Measurements from ENCODE around the genes SYNPR and MAGI1.

DNA sequence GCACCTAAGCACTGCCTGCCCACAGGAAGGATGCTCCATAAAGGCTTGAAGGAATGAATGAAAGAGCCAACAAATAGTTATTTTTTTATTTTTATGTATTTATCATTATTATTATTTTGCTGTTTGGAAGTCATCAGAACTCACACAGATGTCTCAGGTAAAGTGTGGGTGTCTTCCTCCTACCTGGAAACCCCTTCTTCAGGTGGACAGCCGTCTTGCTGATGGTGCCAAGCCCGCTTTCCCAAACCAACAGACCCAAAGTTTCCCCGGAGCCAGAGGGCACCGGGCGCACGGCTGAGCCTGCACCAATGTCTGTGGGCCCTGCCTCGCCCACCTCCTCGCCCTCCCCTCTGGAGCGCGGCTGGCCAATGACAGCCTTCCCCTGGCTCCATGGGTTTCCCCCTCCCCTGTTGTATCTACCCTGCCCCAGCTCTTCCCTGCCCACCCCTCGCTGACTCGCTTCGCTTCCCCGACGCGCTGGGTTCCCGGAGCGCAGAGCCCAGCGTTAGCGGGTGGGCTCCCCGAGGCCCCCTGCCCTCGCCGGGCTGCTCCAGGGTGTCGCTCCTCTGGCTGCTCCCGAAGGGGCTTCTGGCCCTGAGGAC lies at the start of gene SYNPR:
Gene SYNPR, plus strand, starts transcription at position 444 of the 602 bp plus-strand sequence.
- PRO-cap: no peak
- RAMPAGE, long total RNA, 2 experiments: no peak in any of the 2 experiments

- PRO-cap: no peak
- RAMPAGE, long total RNA, 2 experiments: start-site peak on the plus strand in 1 of 2 experiments, at chr3:63864110-63864181 at its widest, 13 reads per replicate
These were observed 686 bp downstream of the ATXN7 start for GRCh38 chr3:63864056-63865049.

DNA sequence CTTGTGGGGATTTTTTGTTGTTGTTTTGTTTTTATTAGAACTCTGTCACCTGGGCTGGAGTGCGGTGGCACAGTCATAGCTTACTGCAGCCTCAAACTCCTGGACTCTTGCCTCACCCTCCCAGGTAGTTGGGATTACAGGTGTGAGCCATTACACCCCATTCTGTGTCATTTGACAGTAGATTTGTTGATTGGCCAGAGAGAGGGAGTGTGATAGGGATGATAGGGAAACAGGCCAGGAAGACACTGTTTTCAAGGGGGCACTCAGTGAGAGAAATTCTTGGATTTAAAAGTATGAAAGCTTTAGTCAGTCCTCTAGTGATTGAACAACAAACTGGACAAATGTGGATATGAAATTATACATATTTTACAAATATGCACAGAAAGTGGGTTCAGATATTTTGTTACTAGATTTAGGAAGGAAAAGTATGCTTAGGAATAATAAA lies 56.3 kb downstream of the PSMD6 start:
- PRO-cap: no peak
- RAMPAGE, long total RNA, 2 experiments: no peak in any of the 2 experiments

DNA sequence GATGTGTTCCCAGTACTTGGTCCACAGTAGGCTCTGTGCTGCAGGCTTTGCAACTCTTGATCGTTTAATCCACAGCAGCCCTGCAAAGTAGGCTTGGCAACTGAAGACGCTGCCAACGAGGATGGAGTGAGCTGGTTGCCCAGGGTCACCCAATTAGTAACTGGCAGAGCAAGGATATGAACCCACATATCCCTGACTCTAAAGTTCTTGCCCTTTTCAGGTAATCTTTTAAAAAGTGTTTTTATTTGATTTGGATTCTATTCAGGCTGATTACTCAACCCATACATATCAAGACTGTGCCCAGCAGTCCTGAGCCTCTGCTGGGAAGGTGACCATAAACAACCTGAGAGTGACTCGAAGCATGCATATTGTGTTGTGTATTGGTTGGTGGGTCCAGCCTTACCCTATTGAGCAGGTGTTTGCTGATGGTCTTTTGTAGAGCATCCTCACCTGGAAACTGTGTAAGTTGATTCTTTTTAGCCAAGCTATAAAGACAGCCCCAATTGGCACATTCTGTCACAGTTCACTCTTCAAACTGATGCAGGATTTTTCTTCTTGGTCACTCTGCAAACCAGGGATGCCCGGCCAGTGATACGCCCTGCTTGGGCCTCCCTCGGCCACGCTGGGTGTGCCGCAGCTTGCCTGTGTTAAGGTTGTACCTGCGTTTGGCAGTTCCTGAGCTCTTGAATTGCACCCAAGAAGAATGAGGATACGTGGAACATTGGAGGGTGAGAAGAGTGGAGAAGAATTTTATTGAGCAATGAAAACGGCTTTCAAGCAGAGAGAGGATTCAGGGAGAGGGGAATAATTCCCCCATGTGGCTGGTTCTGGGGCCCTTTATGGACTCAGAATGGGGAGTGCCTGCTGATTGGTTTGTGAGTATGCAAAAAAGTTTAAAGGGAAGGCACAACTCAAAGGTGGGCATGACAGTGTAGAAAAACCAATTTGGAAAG lies 50.0 kb downstream of the PSMD6 start:
- PRO-cap: unidirectional peak, plus-strand start at position 312 of the sequence
- RAMPAGE, long total RNA, 2 experiments: start-site peak on the plus strand in 1 of 2 experiments, centred at position 526 of the sequence, 9 reads per replicate

- PRO-cap: no peak
- RAMPAGE, long total RNA, 2 experiments: no peak in any of the 2 experiments
These were observed 51.0 kb downstream of the PRICKLE2 start for GRCh38 chr3:64174266-64174658.

GRCh38 chr3:64238938-64239626 lies 13.8 kb upstream of the PRICKLE2 start:
- PRO-cap: no peak
- RAMPAGE, long total RNA, 2 experiments: no peak in any of the 2 experiments

DNA sequence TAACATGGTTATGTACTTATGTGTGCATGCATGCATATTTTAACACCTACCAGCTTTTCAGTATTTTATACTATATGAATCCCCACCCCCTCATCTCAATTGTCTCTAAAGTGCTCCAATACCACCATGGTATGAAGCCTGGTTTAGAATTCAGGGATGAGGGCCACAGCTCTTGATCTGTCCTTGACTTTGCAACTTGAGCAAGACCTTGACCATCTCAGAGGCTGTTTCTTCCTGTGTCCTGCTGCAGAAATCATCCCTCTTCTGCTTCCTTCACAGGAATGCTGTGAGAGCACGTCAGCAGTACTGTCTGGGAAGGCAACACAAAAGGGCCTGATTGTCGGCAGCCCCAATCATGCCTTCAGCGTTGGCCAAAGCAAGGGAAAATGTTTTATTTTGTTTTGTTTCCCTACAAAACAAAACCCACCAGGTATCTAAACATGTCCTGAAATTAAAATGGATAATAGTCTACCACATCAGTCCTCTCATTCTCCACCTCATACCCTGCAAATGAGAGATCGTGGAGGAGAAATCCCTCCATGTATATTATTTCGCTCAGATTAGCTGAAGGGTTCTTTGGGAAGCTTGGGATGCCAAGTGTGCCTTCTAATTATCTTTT lies 16.3 kb upstream of the PRICKLE2 start:
- PRO-cap: no peak
- RAMPAGE, long total RNA, 2 experiments: start-site peak on the minus strand in 1 of 2 experiments, centred at position 411 of the sequence, 5 reads per replicate

DNA sequence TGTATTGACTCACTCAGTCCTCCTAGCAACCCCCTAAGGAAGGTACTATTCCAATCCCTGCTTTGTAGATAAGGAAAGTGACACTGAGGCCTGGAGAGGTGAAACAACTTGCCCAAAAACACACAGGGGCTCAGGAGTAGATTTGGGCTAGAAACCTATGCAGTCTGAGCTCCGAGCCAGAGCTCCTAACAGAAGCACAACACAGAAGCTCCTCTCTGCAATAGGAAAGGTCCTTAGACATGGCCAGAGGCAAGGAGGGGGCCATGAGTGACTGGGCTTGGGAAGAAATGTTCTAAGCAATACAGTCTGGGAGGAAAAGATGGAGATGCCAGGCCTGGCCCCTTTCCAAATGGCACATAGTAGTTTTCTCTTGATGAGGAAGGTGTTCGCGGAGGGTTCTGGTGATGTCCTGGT lies 188.4 kb upstream of the PRICKLE2 start:
- PRO-cap: no peak
- RAMPAGE, long total RNA, 2 experiments: no peak in any of the 2 experiments

DNA sequence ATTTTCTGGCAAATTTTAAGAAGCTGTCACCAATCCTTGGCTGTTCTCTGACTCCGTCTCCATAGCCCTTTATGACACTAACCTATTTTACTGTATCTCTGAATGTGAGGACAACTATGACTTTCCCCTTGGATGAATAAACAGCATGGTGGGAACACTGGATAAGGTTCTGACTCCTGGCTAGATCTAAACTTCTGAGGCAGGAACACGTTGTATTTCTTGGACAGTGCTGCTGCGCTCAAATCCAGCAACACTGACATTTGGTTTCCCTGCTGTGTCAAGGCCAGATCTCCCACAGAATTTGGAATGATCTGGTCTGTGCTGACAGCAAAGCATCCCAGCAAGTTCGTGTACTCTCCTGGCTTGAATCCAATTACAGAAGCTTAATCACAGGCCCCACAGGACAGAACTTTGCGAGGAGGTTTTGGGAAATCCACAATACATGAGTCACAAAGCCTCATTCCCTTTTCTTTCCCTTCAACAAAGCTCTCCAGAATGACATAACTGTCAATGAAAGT lies 92.6 kb downstream of the ADAMTS9 start:
- PRO-cap: no peak
- RAMPAGE, long total RNA, 2 experiments: no peak in any of the 2 experiments

DNA sequence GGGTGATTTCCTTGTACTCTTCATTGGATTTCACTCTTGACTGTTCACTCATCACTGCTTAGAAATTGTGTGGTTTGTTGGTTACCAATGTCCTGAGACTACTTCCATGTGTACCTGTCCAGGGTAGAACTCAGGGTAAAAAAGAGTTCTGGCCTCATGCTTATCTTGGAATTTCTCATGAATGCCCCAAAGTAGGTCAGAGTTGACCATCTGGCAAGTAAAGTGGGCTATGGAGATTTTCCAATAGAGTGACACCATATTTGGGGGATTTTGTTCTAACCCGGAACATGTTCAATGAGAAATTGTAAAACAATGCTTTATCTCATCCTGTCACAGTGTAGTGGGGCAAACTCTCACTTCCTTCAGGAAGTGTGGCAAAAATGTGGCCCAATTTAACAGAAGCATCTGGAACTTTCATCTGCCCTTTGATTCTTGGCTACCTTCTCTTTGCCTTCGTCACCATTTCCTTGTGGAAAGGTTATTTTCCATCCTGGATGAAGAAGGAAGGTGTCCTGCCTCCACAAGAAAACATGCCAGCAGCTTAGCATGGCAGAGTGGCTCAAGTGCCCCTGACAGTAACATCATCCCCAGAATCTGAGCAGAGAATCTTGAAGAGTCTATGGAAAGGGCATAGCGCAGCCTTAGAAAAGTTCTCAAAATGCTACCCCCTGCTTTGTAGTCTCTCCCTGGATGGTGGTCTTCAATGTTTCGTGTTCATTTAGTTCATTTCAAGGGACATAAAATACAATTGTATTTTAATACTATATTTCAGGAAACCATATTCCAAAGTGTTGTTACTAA lies 70.8 kb downstream of the ADAMTS9 start:
- PRO-cap: no peak
- RAMPAGE, long total RNA, 2 experiments: no peak in any of the 2 experiments

DNA sequence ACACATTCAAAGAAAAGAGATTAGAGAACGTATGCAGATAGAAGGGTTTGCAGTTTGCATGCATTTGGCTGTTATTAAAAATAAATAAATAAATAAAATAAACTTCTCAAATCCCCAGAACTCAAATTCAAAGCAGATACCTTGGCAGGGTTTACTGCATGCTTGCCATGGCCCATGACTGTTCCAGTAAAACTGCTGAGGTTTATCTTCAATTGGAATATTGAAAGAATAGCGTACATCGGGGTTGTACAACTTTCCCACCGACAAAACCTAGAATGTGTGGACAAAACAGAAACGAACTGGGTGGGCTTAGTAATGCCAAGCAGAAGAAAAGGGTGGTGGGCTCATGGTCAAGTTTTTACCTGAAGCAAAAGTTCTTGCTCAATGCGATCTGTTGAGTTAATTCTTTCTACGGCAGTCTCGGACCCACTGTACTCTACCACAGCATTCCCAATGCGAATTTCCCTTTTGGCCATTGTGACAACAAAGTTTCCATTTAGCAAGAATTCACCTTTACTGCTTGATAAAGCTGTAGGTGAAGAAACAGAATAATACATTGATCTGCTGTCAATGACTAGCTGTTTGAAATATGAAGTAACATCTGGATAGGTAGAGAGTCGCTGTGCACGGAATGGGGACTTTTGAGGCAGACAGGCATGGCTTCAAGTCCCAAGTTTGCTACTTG lies 65.6 kb downstream of the ADAMTS9 start:
- PRO-cap: no peak
- RAMPAGE, long total RNA, 2 experiments: start-site peak on the minus strand in 1 of 2 experiments, centred at position 495 of the sequence, 9 reads per replicate

DNA sequence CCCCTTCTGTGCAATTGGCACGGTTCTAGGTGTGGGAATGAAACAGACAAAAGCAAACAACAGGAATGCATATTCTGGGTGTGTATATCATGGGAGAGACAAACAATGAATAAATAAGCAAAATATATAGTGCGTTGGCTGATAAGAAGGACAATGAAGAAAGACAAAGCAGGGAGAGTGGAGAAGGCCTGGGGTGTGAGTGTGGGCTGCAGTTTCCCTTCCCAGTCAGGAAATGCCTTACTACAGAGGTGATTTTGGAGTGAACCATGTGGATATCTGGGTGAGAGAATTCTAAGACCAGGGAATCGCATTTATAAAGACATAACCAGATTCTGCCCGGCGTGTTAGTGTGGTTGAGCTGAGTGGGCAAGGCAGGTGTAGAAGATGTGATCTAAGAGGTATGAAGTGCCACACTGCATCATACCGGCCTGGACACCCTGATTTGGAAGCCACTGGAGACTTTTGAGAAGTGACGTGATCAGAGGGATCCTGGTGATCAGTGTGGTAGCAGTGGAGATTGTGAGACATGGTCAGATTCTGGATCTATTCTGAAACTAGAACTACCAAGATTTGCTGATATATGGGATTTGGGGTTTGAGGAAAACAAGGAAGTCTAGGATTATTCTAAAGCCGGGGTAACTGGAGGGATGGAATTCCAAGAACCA lies 125.9 kb upstream of the ADAMTS9 start:
- PRO-cap: no peak
- RAMPAGE, long total RNA, 2 experiments: no peak in any of the 2 experiments

DNA sequence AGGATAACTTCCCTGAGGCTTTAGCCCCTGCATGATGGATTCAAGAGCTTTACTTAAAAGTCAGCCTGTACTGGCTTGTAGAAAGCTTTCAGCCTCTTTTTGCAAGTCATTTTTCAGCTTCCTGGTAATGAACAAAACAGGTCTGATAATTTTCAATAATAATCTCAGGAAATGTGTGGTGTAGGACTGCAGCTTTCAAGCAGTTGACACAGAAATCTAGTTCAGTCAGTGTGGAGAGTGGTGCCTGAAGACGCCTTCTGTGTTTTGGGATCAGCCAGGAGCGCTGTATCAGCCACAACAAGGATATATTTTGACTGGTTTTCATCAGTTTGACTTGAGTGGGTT lies 332.4 kb upstream of the ADAMTS9 start:
- PRO-cap: no peak
- RAMPAGE, long total RNA, 2 experiments: no peak in any of the 2 experiments

- PRO-cap: no peak
- RAMPAGE, long total RNA, 2 experiments: no peak in any of the 2 experiments
These were observed 482.8 kb upstream of the ADAMTS9 start for GRCh38 chr3:65170458-65171177.

DNA sequence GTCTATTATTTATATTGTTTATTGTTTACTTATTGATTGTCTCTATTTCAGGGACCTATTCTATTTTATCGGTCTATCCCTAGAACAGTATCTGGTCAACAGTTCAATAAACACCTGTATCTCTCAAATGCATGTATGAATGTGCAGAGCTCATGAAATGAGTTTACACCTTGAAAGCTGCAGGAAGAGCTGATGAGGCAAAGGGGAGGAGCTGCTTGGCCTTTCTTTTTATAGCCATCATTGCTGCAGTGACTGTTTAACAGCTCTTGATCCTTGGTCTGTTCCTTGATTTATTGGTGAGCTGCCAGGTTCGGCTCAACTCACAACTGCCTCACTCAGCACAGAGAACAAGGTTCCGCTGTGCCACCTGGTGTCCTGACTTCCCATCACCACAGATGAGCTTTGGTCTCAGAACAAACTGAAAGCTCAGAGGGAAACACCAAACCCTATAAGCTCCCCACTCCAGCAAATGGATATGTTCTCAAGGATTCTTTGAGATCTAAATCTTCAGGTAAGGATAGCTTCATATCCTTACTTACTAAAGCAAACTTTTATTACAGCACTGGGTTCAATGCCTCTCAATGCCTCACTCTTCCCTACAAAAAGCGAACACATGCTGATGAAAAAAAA lies 626.1 kb downstream of the MAGI1 start:
- PRO-cap: no peak
- RAMPAGE, long total RNA, 2 experiments: no peak in any of the 2 experiments

GRCh38 chr3:65884166-65884629 lies 154.5 kb downstream of the MAGI1 start:
- PRO-cap: no peak
- RAMPAGE, long total RNA, 2 experiments: no peak in any of the 2 experiments

- PRO-cap: bidirectional peak, plus-strand start at chr3:65954645, minus-strand start at chr3:65954366
- RAMPAGE, long total RNA, 2 experiments: no peak in any of the 2 experiments
These were observed 84.3 kb downstream of the MAGI1 start for GRCh38 chr3:65954265-65954936.

DNA sequence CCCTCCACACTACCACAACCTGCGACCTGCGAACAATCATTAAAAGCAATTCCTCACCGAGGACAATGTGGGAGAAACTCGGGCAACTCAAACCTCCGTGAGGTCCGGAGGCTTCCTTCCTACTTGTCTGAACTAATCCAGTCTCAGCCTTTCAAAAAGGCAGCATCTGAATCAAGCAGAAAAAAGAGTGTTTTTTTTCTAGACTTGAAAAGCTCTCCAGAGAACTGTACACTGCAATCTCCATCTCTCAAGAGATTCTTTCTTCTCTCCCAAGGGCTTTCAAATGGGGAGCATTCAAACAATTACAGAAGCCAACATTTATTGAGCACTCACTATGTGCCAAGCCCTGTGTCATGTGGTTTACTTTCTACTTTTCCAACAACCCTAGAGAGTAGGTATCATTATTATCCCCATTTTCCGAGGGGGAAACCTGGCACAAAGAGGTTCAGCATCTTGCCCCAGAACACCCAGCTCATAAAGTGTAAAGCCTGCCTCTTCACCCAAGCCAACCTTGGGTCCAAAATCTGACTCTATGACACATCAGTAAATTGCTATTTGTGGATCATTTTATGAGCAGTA lies 10.0 kb downstream of the MAGI1 start:
- PRO-cap: no peak
- RAMPAGE, long total RNA, 2 experiments: no peak in any of the 2 experiments

- PRO-cap: no peak
- RAMPAGE, long total RNA, 2 experiments: no peak in any of the 2 experiments
These were observed 2.6 kb downstream of the MAGI1 start for GRCh38 chr3:66035993-66036596.

DNA sequence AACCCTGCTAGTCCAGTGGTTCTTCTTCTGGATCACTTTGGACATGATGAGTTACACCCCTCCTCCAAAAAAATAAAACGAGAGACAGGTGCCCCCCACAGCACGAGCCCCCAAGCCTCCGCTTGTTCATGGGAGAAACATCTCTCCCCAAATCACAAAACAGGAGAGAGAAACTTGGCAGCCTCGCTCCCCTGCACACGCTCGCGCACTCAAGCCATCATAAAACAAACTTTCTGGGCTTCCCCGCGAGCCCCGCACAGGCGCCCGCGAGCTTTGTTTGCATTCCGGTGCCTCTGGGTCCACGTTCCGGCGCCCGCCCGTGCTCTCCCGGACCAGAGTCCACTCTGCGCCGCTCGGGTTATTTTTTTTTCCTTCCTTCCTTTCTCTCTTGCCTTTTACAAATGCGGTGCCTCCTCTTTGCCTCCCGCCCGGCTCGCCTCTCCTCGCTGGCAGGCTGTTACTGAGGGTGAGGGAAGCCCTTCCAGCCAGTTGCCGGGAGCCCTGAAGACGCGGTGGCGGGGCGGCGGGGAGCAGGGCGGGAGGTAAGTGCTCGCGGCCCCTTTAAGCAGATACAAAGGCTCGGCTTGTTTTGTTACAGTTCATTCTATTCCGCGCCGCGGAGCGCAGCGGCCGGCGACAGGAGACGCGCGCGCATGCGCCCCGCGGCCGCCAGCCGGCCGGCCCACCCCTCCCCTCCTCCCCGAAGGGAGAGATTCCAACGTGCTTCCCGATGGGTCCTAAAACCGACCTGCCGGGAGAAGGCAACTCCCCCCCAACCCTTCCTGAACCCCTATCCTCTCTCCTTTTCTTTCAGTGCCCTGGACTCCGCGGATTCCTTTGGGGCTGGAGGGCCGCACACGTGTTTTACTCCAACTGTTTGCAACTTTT lies at the start of gene MAGI1:
Gene MAGI1, minus strand, starts transcription at position 655 of the 888 bp plus-strand sequence.
- PRO-cap: bidirectional peak, plus-strand start at position 282 of the sequence, minus-strand start at position 346 of the sequence; bidirectional peak, plus-strand start at position 602 of the sequence, minus-strand start at position 563 of the sequence
- RAMPAGE, long total RNA, 2 experiments: start-site peak on the minus strand in 2 of 2 experiments, centred at positions 546 to 573 of the sequence, 609 to 777 reads per replicate

All from body of pancreas (tissue), 2 donors.